Metanephros (tissue), 2 donors: Measurements from ENCODE around the genes OXCT1 and FBXO4.

- RAMPAGE, long total RNA, result no peak
Measured at GRCh38 chr5:40321701-40321932, 358.1 kb upstream of the PTGER4 start.

DNA sequence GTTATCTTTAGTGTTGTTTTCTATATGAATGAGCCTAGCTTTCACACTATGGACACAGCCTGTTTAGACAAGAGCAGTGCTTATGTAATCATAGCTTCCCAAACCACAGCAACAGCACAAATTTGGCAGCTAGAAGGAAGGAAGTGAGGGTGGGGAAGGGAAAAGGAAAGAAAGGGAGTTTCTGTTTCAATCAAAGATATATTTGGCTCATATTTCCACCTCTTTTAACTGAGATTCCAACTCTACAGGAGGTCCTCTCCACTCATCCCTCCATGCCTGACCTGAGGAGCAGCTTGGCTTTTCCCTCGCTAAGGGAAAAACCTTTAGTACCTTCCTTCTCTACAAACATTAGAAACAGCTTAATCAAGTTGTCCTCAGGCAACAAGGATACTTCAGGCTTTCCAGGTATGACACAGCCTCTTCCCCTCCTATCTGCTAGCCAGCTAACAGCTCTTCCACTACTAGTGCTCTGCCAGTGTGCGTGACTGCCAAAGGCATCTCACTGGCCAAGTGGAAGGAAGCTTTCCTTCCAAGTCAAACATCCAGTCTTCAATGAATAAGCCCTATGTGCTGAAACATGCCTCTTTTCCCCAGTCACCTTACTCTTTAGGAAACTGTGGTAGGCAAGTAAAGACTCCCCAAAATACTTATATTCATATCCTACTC is 268.6 kb upstream of the PTGER4 start:
- RAMPAGE, long total RNA, result no peak

DNA sequence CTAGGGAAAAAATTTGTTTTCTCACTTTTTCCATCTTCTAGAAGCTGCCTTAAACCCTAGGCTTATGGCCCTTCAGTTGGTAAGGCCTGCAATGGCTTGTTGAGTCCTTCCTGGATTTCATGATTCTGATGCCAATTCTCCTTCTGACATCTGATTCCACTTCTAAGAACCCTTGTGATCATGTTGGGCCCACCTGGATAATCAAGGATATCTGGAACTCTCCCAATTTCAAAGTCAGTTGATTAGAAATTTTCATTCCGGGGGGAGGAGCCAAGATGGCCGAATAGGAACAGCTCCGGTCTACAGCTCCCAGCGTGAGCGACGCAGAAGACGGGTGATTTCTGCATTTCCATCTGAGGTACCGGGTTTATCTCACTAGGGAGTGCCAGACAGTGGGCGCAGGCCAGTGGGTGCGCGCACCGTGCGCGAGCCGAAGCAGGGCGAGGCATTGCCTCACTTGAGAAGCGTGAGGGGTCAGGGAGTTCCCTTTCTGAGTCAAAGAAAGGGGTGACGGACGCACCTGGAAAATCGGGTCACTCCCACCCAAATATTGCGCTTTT is 138.6 kb upstream of the PTGER4 start:
- RAMPAGE, long total RNA, result no peak

- RAMPAGE, long total RNA, result no peak
Measured at GRCh38 chr5:40696624-40697158, 17.0 kb downstream of the PTGER4 start.

GRCh38 chr5:40797294-40797991 is 731 bp downstream of the PRKAA1 start:
- RAMPAGE, long total RNA, result no peak

GRCh38 chr5:40833515-40834117 is 1.4 kb downstream of the RPL37 start:
- RAMPAGE, long total RNA, result no peak

DNA sequence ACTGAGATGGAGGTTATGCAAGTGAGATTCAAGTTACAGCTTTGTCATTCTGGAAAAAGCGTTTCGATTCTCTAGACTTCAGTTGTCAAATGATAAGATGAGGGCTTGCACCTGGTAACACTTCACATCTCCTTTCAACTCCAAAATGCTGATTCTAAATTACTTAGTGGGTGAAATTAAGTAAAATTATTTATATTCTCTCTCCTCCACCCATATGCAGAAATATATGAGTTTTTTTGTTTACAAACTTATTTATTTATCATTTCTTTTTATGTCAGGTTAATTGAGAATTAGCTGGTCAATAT is 36.3 kb downstream of the C6 start:
- RAMPAGE, long total RNA, result no peak

DNA sequence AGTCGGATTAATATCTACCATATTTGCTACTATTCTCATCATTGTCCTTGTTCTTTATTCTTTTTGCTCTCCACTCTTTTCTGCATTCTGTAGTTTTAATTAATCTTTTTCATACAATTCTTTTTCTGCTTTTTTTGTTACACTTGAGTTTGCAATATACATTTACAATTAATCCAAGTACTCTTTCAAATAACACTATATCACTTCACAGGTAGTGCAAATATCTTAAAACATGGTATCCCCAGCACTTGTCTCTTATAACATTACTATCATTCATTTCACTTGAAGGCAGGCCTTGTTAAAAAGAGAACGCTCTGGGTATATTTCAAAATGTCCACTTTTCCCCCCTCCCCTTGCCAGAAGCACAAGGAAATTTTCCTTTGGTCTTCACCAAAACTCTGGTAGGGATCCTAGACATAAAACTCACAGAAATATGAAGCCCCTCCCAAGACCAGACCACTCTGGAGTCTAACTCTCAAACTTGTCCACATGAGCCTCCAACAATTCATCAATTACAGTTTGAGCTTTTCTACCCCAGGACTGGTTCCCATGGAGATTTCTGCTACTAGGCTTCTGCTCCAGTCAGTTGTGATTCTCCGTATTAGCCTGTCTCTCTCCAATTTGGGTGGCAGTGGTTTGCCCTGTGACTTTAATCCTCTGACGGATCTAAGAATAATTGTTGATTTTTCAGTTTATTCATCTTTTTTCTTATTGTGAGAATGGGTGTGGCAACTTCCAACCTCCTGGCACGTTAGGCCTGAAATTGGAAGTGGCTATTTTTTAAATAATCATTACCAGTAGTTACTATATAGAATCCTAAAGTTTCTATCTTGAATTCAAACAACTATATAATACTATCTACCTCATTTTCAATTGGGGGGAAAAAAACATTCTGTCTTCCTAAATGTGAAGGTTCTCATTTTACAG is 47.0 kb downstream of the OXCT1 start:
- RAMPAGE, long total RNA, result no peak

DNA sequence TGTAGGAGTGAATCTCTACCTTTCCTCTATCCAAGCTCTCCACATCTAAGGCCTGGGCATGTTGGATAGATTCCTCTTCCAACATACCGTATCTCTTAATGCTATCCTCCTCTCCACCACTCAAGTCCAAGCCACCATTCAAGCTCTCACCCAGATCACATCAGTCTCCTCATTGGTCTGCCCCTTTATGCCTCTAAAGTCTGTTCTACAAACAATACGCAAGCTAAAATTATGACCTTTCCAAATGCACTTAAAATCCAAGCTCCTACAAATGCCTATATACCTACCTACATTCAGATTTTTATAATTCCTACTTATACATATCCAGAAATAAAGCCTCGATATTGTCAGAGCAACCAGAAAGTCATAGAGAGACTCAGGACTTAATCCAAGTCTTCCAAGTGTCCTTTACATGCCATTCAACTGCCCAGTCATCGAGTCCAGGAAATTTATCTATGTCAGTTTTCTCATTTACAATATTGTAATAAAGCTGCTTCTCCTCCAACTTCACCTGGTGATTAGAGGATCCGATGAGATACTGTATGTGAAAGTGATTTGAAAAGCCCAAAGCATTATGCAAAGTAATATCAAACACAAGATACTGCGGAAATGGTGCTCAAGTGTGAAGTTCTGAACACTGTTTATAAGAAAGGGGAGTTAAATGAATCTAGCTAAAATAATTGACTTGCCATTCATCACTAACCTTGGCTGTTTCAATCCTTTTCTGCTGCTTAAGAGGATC is 43.1 kb downstream of the OXCT1 start:
- RAMPAGE, long total RNA, result no peak

DNA sequence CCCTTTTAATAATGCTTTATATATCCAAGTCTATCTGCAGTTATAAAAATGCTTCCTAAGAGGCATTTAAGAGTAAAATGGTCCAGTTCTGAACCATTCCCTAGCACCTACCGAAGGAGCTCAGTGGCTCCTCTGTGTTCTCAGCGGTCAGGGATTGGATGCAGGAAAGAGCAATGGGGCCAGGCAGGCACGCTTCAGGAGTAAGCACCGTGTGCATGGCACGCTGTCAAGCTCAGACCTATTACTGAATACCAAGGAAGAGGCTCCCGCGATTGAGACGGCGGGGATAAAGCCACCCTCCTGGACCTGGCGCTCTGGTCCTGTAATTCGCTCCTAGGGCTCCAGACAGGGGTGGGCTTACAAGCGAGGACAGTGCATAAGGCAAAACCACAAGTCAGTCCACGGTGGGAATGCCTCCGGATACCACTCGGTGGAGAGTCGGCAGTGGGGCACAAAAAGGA is 1.1 kb downstream of the OXCT1 start:
- RAMPAGE, long total RNA, result no peak

DNA sequence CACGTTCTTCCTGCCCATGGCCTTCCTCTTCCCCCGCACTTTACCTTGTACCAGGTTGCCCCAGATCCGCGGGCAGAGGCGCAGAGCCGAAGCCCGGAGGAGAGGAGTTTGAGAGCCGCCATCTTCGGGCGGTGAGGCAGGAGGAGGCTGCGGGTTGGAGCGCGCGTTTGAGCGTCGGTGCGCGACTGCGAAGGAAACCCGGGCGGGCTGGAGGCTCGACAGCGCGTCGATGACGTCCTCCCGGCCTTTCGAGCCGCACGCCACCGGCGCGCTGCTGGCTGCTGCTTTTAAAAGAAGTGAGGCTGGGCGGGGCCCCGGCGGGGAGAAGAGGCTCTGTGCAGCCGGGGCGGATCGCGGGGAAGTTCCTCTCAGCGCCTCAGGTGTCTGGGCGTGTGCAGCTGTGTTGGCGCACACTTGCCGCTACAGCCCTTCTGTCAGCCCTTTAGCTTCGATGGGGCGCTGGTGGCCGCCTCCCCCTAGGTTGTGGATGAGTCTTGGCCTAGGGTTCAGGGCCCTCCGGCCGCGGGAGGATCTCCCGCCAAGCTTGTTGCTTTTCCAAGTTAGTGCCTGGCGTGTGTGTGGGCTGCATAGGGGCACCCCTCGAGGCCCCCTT is at the start of gene OXCT1:
Gene OXCT1, minus strand, starts transcription at position 189 of the 613 bp plus-strand sequence.
- RAMPAGE, long total RNA, result no peak

DNA sequence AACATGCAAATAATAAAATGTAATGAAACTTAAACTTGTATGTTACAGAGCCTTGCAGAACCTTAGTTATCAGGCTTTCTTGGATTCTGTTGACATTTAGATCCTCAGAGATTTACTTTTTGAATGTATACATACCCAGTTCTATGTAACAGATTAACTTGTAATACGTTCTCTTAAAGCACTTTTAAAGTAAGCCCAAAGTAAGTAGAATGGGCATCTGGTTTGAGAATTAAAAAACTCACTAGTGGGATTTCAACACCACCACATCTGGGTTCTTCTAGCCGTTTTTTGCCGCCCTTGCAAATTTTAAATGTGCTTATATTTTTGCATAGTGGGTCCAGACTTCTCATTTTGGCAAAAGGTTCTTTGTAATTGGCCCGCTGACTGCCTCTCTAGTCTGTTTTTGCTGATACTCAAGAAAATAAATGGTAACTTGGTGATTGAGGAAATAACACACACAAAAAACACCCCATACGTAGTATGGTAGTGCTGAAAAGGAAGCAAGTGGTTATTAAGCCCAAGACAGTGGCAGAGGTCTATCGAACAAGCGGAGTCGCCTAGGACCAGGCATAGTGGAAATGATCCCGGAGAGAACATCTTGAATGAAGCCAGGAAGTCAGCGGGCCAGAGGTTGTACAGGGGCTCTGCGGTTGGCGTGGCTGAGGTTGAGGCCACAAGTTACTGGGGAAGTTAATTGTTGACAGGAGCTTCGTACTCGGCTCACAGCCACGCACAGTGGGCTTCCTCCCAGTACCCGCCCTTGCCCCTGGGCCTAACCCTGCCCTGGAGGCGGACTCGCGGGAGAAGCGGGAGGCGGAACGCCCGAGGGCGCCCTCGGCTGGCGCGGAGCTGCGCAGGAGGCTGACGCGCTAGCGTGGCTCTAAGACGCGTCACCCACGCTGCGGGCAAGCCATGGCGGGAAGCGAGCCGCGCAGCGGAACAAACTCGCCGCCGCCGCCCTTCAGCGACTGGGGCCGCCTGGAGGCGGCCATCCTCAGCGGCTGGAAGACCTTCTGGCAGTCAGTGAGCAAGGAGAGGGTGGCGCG is at the start of gene FBXO4:
Gene FBXO4, plus strand, starts transcription at position 884 of the 1,046 bp plus-strand sequence.
- RAMPAGE, long total RNA, result no peak

DNA sequence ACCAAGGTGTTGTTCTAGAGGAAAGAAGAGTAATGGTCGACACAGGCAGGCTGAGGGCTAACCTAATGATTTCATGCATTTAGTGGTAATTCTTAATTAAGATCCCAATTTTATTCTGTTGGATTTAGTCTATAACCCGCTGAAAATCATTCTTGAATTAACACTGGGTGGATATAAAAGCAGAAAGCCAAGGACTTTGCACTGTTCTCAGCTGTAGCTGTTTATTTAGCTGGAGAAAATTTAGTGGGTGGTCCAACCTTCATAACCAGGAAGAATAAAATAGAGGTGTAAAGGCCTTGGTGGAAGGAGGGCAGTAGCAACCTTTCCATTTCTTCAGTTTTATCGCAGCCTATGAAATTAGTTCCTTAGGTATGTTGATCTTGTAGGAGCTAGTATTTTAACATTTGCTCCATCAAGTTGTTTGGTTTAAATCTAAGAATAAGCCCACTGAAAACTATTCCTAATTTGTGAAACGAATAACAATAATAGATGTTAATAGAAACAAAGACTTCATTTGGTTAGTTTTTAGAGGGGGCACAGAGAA is 92.3 kb downstream of the GHR start:
- RAMPAGE, long total RNA, result no peak

DNA sequence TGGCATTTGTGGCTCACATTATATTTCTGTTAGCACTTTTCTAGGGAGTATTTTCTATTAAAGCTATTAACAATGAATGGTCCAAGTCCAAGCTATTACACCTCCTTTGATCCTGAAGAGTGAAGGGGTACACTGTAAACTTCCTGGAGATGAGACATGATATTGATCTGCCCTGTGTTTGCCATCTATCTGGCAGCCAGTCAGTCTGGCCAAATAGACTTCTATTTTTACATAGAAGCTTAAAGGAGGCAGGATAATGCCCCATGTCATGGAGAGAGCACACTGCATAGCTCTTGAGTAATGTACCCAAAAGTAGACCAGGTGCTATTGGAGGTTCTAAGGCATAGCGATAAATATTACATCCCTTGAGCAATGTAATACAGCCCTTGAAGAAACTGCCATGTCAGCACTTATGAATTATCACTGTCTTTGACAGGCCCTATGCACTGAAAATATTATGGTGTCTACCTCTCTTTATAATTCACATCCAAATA is 131.7 kb downstream of the GHR start:
- RAMPAGE, long total RNA, result no peak

GRCh38 chr5:42694834-42695276 is 61.8 kb upstream of the CCDC152 start:
- RAMPAGE, long total RNA, result no peak

DNA sequence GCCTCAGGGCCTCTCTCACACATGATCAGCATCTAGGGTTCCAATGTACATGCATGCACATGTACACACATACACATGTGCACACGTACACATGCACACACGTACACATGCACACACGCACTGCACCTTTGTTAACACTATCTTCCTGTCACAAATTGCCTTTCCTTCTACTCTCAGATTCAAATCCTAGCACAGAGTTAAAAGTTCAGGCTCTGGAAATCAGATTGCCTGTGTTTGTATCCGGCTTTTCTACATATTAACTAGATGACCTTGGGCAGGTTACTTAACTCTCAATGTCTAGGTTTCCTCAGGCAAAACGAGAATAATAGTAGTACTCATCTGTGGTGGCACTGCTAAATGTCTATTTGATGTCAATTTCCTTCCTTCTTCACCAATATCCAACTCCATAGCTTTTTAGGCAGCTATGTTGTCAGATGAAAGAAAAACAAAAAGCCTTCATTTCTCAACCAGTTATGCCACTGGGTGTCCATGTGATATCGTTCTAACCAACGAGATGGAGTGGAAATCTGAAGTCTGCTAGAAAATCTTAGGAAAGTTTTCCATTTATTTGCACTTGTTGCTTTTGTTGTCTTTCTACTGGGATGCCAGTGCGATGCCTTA is 12.9 kb upstream of the SELENOP start:
- RAMPAGE, long total RNA, result no peak

- RAMPAGE, long total RNA, result no peak
Measured at GRCh38 chr5:42994363-42995352, 45.5 kb downstream of the ANXA2R start.

DNA sequence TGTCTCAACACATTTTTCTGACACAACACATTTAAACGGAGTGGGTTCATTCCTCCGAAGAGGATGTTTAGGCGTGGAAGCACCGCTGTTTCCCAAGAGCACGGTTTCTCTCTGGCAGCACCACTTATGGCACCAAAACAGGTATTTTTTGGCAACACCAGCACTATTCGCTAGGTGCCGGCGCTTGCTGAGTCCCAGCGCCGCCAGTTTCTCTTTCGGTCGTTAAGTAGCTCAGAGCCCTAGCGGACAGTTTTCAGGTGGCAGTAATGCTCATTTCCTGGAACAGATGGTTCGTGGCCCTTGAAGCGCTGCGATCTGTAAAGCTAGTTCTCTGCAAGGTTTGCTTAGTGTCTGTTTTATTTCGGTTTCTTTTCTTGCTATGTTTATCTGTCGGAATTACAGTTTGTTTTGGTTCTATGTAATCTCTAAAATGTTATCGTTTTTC is 20.1 kb downstream of the ANXA2R start:
- RAMPAGE, long total RNA, result no peak

DNA sequence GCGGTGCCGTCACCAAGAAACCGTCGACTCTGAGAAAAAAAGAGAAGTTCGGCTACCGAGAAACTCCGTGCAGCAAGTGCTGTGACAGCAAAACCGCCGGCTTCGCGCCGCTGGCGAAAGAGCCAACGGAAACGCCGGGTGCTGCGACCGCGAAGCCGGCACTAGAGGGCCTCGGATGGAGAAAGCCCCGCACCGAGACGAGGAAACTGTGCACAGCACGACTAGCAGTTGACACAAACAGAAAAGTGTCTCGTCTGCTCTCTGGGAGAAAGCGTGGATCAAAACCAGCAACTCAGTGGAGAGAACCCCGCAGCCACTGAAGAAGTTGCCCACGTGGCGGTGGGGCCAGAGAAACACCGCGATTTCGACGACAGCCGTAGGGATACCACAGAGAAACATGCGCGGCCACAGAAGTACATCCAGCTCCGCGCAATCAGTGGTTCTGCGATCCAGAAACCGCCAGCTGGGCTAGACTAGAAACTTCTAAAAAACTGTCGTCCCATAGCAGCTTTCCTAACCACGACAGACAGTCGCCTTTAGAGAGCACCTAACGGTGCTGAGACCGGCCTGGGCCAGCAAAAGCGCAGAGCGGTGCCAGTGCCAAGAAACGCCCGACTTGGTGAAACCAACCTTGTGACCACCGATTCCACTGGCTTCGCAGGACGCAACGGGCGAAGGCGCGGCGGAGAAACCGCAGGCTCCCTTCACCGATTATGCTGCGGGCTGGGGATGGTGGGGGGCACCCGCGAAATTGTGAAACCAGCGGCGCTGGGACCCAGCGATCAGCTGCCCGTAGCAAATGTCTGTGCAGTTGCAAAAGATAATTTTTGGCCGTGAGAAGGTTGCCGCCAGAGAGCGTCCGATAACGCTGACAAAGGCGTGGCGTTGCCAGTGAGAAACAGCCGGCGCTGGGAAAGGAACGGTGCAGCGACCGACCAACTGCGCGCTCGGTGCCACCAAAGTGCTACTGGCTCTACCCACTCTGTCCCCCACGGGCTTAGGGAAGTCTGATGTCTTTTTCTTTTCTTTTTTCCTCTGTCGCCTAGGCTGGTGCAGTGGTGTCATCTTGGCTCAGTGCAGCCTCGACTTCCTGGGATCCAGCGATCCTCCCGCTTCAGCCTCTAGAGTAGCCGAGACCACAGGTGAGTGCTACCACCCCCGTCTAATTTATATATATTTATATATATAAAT is 2.7 kb upstream of the ANXA2R start:
- RAMPAGE, long total RNA, result no peak

- RAMPAGE, long total RNA, result no peak
Measured at GRCh38 chr5:43065348-43065768, 25.2 kb upstream of the ANXA2R start.